Breast epithelium (tissue), 2 donors: ENCODE measurements around a stretch of chr2.

GRCh38 chr2:183135414-183135928, 11.2 kb downstream of the NUP35 start:
- PRO-cap: no peak
- RAMPAGE, long total RNA, 2 experiments: no peak in any of the 2 experiments

- PRO-cap: no peak
- RAMPAGE, long total RNA, 2 experiments: no peak in any of the 2 experiments
Measured at GRCh38 chr2:186439316-186439986, 46.6 kb upstream of the ZC3H15 start.

- PRO-cap: no peak
- RAMPAGE, long total RNA, 2 experiments: no peak in any of the 2 experiments
Measured at GRCh38 chr2:186592016-186592763, 2.3 kb downstream of the ITGAV start.

- PRO-cap: no peak
- RAMPAGE, long total RNA, 2 experiments: no peak in any of the 2 experiments
Measured at GRCh38 chr2:186655946-186656459, 37.9 kb upstream of the FAM171B start.

DNA sequence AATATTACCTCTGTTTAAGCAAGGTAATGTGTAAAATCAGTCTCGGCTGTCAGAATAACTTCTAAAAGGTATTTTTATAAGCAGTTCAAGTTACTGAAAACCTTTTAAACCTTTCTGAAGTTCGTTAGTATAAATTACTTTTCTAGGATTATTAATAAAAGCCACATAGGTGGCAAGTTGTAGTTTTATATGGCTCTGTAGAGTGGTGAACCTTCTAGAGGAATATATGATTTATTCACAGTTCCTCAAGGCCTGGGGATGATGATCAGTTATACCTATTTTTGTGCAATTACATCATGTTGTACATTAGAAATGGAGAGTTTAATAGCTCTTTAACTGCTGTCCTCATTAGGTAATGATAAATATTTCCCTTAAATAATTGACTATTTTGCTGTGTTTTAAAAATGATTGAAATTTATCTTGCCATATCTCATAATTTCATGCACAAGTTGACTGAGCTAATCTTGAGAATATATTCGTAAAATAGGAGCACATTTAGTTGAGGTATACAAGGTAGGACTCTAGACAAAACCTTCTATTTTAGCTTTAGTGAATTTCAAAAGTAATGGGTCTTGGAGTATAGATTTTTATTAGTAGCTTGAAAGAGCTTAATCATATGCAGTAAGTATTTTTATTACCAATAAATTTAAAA, 15.3 kb upstream of the FAM171B start:
- PRO-cap: no peak
- RAMPAGE, long total RNA, 2 experiments: no peak in any of the 2 experiments

- PRO-cap: no peak
- RAMPAGE, long total RNA, 2 experiments: no peak in any of the 2 experiments
Measured at GRCh38 chr2:186762234-186762648, 68.4 kb downstream of the FAM171B start.

DNA sequence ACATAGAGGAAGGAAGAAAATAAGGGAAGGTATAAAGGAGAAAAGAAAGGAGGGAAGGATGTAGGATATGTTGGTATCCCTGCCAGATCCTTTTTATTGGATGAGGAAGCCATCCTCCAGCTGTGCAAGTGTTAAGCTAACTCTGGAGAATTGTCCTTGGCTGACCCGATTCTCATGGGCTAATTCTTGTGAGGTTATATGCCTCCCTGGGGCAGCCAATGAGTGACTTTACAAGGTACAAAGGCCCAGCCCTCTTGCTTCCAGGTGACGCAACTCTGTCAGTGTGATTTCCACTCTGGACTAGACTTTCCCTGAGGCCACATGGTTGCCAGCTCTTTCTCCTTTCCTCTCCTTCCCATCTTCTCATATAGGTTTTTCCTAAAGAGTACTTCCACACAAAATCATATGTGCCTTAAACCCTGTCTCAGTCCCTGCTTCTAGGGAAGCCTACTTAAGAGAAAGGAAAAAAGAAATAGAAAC, 226.1 kb upstream of the ZSWIM2 start:
- PRO-cap: no peak
- RAMPAGE, long total RNA, 2 experiments: no peak in any of the 2 experiments

DNA sequence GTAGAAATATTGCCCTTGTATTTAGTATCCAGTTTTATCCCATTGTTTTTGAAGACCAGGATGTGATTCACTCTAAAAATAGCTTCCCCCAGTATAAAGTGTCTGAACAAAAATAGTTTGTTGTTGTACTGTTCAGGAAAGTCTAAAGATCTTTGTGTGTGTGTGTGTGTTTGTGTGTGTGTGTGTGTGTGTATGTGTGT, 145.4 kb downstream of the CALCRL start:
- PRO-cap: no peak
- RAMPAGE, long total RNA, 2 experiments: no peak in any of the 2 experiments

GRCh38 chr2:187358011-187358438, 90.0 kb downstream of the CALCRL start:
- PRO-cap: no peak
- RAMPAGE, long total RNA, 2 experiments: no peak in any of the 2 experiments

DNA sequence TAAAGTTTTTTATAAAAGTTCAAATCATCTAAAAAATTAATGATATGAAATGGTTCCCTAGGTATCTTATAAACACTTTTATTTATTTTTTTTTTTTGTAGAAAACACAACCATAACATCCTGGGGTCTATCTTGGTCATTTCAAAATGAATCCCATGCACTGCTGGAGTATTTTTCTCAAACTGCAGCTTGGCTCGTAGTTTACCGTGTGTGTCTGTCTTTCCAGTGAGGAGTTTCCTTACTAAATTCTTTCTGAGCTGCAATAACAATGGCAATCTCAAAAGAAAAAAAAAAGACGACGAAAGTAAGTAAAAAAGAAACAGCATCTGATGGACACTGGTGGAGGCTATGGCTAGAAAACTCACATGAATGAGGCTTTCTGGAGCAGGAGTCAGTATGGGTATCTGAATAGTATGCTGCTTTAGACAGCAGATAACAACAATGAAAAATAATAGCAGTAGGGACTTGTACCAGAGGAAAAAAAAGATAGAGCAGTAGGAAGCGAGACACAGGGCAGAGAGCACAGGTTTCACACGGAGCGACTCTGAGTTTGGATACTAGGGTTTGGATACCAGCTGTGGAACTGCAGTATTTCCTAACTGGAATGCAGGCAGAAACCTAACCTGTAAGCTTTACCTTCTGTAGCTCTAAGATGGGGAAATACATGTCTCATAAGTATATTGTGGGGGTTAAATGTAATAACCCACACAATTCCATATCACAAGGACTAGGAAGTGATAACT, 43.5 kb downstream of the CALCRL start:
- PRO-cap: no peak
- RAMPAGE, long total RNA, 2 experiments: no peak in any of the 2 experiments

DNA sequence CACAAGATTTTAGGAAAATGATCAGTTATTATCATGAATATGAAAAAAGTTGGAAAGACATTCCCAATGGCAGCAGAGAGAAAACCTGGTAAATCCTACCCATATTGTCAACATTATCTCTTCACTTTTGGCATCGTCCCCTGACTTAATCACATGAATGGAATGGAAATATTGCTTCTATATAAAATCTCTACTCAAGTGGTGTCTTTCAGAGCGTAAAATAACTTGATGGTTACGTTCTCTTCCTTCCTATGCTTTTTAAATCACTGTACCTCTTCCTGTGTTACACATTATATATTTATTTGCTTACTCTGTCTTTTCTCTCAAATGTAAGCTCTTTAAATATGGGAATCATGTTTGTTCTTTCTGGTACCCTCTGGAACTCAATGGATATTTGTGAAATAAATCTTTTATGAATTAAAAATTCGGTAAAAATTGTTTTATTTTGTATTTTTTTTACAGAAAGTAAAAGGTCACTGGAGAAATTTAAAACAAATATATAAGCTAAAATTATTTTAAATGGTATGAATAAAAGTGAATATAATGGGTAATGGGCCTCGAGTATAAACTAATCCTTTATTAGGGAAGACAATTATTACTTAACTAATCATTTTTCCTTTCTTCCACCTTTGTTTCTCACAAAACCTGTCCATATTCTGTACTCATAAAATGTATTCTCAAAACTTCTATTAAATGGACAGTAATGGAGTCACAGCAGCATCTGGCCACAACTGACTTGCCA, 23.7 kb downstream of the TFPI start:
- PRO-cap: no peak
- RAMPAGE, long total RNA, 2 experiments: no peak in any of the 2 experiments

GRCh38 chr2:187550858-187551538, 3.2 kb downstream of the TFPI start:
- PRO-cap: no peak
- RAMPAGE, long total RNA, 2 experiments: no peak in any of the 2 experiments

- PRO-cap: no peak
- RAMPAGE, long total RNA, 2 experiments: no peak in any of the 2 experiments
Measured at GRCh38 chr2:187552965-187553607, 1.1 kb downstream of the TFPI start.

GRCh38 chr2:188290781-188291488, 739 bp upstream of the GULP1 start:
- PRO-cap: unidirectional peak, plus-strand start at chr2:188291346
- RAMPAGE, long total RNA, 2 experiments: no peak in any of the 2 experiments

DNA sequence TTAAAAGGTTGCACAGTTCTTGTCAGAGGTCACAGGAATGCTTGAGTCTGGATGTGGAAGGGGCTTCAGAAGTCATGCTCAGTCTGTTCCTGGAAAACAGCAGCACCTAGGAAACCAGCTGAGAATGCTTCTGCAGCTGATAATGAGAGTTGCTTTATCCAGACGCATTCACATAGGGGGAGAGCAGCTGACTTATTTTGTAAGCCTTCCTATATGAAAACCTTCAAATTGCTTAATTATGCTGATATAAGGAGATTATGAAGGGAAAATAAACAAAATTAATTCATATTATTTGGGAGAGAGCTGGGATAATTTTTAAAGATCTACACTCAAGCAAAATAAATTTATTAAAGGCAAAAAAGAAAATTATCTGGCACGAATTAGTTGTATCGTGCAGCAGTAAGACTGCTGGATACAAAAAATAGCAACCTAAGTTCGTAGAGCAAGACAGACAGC, 235.6 kb downstream of the GULP1 start:
- PRO-cap: no peak
- RAMPAGE, long total RNA, 2 experiments: no peak in any of the 2 experiments

- PRO-cap: no peak
- RAMPAGE, long total RNA, 2 experiments: no peak in any of the 2 experiments
Measured at GRCh38 chr2:188891422-188891621, 82.9 kb upstream of the COL3A1 start.

DNA sequence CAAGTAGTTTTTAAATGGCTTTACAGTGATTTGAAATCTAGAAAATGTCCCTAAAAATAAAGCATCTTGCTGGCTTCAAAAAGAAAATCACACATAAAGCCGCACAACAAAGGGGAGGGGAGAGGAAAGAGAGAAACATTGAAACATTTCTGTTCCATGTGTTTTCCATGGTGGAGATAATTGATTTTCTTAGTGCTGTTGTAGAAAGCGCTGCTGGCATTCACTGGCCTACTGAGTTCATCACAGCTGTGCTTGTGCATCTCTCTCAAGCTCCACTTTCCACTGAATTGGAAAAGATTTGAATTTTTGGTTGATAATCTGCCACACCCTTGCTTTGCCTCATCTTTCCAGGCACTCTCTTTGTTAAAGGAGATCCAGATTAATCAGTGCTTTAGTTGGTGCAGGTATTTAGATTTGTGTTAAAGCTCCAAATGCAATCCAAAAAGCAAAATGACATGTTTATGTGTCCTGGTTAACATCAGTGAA, 2.8 kb upstream of the COL3A1 start:
- PRO-cap: no peak
- RAMPAGE, long total RNA, 2 experiments: no peak in any of the 2 experiments

GRCh38 chr2:188976534-188977129, 2.5 kb downstream of the COL3A1 start:
- PRO-cap: no peak
- RAMPAGE, long total RNA, 2 experiments: no peak in any of the 2 experiments

- PRO-cap: no peak
- RAMPAGE, long total RNA, 2 experiments: no peak in any of the 2 experiments
Measured at GRCh38 chr2:189168201-189168681, 11.3 kb downstream of the COL5A2 start.

GRCh38 chr2:189178537-189179008, 988 bp downstream of the COL5A2 start:
- PRO-cap: no peak
- RAMPAGE, long total RNA, 2 experiments: no peak in any of the 2 experiments